Skeletal muscle satellite cell (primary cell): ENCODE measurements around the genes SMIM7 and ABHD8.

DNA sequence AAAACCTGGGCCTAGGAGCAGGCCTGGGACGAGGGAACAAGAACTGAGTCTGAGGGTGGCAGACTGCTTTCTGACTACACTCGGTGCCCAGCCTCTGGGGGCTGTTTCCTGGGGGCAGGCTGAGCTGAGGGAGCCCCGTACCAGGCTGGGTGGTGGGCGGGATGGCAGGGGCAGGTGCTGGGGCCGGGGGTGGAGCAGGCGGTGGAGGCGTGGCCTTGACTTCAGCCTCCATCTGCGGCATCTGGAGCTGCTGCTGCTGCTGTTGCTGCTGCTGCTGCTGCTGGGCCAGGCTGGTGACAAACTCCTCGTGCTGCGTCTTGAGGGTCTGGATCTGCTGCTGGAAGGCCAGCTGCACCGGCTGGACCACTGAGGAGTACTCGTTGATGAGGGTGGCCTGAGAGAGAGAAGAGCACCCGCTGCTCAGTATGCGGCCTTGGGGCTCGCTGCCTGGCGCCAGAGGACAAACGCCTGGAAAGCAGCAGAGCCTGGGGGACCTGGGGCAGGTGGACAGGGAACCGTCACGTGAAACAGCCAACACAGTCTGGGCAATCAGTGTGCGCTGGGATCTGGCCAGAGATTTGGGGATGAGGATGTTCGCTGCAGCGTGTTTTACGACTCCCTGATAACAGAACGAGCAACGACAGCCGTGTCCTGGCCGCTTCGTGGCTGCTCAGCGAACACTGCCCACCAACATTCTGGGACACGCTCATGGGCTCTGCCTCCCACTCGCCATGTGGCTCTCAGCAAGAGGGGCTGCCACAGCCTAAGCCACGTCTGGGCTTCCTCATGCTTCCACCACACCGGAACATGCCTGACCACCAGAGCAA, 12.5 kb downstream of the CHERP start:
- CAGE, long polyA plus RNA, result no peak

DNA sequence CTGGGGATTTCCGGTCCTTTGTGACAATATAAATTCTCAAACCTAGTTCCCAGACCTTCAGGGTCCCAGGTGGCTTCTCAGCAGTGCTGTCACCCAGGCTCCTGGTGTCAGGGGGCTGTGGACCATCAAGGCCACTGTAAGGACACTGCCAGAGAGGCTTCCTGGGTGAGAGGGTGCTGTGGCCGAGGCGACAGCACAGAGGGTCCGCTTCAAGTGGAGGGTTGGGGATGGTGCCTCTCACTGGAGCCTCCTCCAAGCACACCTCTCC, 5.5 kb upstream of the SLC35E1 start:
- CAGE, long polyA plus RNA, result no peak

DNA sequence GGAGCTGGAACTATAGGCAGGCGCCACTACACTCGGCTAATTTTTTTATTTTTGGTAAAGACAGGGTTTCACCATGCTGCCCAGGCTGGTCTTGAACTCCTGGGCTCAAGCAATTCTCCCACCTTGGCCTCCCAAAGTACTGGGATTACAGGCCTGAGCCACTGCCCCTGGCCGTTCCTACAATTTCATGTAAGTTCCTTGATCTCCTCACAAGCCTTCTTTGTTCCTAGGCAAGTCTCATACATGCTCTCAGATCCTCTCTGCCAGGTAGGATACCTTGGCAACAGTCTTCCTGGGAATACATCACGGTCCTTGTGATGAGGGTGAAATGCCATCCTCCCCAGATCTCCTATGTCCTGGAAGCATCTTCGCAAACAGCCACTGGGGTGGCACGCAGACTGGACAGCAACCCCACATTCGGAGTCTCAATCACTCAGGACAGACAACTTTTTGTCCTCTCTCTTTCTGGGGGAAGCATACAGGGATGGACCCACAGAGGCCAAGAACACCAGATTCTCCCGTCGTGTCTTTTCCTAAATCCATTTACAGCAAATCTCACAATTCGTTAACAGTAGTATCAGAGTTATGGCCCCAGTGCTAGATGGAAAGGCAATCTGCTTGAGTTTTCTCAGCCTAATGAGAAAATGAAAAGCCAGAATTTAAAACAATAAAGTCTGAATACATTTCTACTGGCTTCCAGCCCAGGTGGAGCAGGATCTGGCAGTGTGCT, 7.5 kb downstream of the SMIM7 start:
- CAGE, long polyA plus RNA, result no peak

DNA sequence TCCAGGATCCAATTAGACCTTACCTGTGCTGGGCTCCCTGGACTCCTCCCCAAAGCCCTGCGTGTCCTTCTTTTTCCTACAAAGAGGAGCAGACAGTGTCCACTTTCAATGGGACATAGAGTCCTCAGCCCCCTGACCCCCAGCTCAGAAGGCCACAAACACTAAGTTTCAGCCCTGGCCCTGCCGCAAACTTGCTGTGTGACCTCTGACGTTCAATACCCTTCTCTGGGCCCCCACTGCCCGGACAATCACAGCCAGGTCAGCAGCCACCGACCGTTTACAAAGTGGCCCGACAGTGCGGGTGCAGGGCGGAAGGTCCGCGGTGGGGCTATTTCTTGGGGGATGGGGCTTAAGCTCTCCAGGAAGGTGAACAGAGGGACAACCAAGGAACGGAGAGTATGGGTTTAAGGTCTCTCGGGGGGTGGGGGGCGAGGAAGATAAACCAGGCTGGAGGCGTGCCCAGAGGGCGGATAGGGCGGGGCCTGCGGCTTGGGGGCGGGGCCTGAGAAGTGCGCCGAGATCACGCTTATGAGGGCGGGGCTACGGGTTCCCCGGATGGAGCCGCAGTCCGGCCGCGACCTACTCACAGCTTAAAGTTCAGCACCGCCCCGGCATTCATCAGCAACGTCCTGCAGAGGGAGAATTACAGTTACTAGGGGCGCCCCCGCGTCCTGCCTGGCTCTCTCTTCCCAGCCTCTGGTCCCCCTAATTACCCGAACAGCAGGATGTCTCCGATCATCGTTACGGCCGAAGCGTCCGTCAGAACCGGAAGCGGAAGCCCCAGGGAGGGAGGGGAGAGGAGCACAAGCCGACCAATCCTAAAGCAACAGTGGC, at the start of gene SMIM7:
SMIM7 (minus strand) TSS at position 773 of the 834 bp plus-strand sequence.
- CAGE, long polyA plus RNA, result no peak

DNA sequence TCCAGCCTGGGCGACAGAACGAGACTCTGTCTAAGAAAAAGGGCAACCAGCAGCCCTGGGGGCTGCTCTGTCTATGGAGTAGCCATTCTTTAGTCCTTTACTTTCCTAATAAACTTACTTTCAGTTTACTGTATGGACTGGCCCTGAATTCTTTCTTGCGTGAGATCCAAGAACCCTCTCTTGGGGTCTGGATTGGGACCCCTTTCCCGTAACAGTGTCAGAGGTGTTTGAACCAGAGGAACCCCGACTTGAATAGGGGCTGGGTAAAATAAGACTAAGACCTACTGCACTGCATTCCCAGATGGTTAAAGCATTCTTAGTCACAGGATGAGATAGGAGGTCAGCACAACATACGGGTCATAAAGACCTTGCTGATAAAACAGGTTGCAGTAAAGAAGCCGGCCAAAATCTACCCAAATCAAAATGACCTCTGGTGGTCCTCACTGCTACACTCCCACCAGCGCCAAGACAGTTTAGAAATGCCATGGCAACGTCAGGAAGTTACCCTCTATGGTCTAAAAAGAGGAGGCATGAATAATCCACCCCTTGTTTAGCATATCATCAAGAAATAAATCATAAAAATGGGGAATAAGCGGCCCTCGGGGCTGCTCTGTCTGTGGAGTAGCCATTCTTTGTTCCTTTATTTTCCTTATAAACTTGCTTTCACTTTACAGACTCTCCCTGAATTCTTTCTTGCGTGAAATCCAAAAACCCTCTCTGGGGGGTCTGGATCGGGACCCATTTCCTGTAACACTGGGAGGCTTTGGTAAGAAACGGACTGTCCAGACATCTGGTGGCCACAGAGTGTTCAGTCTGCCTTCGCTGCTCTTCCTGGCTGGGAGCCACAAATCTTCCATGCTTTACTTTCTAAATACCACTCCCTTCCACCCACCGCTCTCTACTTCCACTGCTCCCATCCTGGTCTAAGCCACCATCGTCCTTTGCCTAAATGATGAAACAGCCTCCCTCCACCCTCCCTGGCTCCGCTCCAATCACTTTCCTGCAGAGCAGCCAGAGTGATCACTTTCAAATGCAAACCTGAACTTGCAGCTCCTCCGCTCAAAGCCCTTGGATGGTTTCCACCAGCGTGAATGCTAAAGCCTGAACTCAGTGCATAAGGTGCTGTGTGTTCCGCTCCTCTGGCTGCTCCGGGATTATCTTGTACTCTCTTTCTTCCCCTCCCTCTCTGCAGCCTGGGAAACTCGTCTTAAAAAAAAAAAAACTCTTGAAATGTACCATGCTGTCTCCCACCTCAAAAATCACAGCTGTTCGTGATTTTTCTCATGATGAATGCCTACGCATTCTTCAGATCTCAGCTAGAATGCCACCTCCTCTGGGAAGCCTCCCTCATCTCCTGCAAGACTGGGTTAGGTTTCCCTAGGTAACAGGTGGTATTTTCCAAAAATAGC, 4.2 kb upstream of the SIN3B start:
- CAGE, long polyA plus RNA, result no peak

DNA sequence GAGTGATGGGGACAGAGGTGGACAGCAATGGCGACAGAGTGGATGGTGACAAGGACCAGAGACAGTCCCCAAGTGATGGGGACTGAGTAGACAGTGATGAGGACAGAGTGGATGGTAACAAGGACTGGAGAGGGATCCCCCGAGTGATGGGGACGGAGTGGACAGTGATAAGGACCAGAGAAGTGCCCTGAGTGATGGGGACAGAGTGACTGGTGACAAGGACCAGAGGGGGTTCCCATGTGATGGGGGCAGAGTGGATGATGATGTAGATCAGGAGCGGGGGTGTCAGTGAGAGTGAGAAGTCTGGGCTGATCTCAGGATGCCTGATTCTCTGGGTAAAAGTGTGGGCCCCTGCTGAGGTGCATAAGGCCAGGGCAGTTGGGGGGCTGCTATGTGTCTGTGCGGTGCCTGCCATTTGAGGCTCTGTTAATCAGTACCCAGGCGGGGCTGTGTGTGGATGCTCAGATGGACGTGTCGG, 8.3 kb downstream of the SIN3B start:
- CAGE, long polyA plus RNA, result no peak

DNA sequence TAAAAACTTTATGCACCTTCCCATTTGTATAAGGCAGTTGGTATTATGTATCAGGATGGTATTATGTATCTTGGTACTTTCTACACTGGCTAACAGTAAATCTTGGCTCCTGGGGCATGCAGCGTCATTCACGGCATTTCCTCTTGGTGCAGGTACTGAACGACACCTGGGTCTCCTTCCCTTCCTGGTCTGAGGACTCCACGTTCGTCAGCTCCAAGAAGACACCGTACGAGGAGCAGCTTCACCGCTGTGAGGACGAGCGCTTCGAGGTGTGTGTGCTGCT, 25.3 kb upstream of the F2RL3 start:
- CAGE, long polyA plus RNA, result no peak

- CAGE, long polyA plus RNA, result no peak
Observed at GRCh38 chr19:16889862-16890950, 1.4 kb downstream of the F2RL3 start.

- CAGE, long polyA plus RNA, result no peak
Observed at GRCh38 chr19:17052847-17053474, 22.3 kb downstream of the HAUS8 start.

- CAGE, long polyA plus RNA, result no peak
Observed at GRCh38 chr19:17067551-17067857, 7.7 kb downstream of the HAUS8 start.

DNA sequence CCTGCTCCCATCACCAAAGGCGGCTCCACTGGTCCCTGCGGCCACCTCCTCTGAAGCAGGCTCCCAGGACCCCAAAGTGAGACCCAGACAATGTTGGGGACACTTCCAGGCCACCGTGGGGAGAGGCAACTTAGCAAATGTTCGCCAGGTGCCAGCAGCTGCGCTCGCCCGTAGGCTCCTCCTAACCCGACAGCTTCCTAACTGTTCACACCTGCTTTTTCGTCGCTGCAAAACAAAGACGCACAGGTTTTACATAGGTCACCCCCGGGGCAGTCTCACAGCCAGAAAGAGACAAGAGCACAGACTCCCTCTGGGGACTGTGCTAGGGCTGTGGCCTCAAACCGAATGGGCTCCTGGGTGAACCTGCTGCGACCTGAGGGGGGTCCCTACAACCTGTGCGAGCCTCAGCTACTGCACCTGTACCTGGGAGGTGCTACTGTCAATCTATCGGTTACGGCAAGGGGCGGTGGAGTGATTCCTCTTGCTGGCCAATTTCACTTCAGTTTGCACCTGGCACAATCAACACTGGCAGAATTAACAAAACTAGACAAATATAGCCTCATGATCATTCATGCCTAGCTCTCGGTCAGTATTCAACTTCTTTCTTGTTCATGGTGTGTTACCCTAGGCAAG, 871 bp downstream of the HAUS8 start:
- CAGE, long polyA plus RNA, result no peak

DNA sequence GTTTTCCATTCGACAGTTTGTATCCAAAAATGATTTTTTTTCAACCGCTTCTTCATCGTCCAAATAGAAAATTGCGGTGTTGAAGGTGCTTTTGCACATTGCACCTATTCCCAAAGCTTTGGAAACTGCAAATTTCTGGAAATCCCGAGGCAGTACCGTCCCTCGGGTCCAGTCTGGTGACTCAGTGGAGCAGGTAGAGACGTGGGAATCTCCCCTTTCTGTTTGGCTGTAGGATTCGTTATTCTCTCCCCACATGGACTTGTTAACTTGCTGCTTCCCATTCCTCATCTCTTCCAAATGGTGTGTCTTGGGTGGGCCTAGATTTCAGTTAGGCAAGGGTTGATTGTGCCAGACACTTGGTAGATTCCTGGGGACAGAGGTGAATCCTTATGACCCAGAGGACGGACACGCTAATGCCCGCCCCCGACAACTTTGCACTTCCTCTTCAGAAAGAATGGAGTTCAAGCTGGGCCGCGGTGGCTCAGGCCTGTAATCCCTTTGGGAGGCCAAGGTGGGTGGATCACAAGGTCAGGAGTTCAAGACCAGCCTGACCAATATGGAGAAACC, 2.3 kb downstream of the MYO9B start:
- CAGE, long polyA plus RNA, result no peak

DNA sequence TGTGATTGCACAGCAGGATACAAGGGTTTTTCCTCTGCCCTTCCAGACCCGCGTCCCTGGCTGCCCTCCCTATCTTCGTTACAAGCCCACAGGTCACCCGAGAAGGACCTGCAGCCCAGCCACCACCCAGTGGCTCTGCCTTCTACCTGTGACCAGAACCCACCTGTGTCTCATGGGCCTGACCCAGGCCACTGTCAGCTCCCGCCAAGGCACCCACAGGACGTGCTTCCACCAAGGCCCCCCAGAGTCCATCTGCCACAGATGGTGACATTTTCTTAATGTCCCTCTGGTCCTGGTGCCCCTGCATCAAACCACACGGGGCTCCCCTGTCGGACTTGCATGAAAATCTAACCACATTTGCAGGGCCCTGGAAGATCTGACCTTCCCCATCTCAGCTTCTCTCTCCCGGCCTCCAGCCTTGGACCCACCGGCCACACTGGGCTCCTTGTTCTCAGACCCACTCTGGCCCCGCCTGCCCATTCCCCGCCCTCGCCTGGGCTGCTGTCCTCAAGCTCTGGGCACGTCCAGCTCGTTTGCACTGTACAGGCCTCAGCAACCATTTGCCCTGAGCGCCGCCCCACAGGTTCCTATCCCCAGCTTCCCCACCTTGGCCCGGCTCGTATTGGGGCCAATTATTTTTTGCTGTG, 10.4 kb downstream of the MYO9B start:
- CAGE, long polyA plus RNA, result no peak

GRCh38 chr19:17087578-17088036, 12.0 kb downstream of the MYO9B start:
- CAGE, long polyA plus RNA, result no peak

GRCh38 chr19:17112322-17113169, 37.0 kb downstream of the MYO9B start:
- CAGE, long polyA plus RNA, result no peak

- CAGE, long polyA plus RNA, result no peak
Observed at GRCh38 chr19:17149615-17150025, 65.5 kb upstream of the USE1 start.

DNA sequence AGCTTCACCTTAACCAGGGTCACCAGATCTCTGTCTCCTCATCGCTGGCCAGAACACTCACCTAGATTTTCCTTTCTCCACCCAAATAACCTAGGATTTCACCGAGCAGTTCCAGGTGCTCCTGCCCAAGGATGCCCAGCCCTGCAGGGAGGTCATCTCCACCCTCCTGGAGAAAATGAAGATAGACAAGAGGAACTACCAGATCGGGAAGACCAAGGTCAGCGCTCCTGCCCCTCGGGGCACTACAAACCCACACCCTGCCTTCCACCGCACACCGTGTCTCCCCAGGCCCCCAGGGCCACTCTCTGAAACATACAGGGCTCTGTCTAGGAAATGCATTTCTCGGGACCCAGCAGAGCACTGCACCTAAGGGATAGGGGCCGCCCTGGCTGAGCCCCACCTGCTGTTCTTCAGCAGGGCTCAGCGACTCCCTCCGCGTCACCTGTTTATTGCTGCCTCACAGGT, 24.1 kb upstream of the USE1 start:
- CAGE, long polyA plus RNA, result no peak

DNA sequence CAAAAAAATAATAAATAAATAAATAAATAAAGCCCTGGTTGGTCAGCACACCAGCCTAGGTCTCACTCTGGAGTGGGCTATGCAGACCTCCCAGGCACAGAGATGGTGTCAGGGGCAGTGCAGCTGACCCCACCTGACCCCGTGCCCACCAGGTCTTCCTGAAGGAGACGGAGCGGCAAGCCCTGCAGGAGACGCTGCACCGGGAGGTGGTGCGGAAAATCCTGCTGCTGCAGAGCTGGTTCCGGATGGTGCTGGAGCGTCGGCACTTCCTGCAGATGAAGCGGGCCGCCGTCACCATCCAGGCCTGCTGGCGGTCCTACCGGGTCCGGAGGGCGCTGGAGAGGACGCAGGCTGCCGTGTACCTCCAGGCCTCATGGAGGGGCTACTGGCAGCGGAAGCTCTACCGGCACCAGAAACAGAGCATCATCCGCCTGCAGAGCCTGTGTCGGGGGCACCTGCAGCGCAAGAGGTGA, 22.5 kb upstream of the USE1 start:
- CAGE, long polyA plus RNA, result no peak

DNA sequence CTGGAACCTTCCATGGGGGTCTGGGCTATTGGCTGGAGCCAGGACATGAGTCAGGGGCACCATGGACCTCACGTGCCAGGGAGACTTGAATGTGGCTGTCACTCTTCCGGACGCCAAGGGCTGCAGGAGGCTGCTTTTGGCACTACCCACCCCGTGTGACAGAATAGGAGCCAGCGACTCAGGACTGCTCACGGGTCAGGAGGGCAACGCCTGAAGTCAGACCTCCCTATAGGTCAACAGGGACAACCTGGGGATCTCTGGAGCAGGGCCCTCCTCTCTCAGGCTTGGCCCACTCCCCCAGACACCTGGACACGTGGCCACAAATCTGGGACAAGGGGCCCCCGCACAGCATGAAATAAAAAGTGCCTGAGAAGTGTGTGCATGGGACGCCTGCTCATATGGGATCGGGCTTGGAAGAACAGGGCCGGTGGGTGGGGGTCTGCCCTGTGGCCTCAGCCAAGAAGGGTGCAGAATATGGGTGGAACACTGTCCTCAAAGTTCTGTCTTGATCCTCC, 2.2 kb upstream of the USE1 start:
- CAGE, long polyA plus RNA, result no peak

- CAGE, long polyA plus RNA, result start-site peak on the minus strand at chr19:17303344-17303438, 585 and 594 reads in 2 replicates
Observed at GRCh38 chr19:17302941-17303898, at the start of gene ABHD8. TSS of gene ABHD8 (minus strand) at chr19:17303425.